Renal cortical epithelial cell (primary cell): ENCODE results near the gene THY1.

GRCh38 chr11:119298498-119299074 lies 18.3 kb downstream of the MCAM start:
- RRBS = no CpG with 5 or more reads among the region's 1 CpG

DNA sequence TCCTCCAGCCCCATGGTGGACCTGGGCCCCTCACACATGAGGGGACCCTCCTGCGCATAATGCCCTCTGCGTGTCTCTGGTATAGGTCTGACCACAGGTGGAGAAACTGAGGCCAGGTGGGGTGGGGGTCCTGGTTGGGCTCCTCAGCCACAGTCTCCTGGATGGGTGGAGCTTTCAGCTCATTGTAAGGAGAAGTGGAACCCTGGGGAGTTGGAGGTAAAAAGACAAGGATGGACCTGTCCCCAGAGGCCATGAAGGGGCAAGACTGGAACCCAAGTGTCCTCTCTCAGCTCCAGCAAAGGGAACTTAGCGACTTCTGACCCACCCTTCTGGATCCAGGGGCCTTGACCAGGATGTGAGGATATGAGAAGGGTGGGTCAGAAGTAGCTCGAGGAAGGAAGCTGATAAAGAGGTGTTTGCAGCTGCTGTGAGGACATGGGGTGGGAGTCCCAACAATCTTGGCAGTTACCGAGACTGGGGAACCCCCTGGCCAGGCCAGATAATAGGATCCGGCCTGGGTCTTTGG lies 2.6 kb upstream of the MCAM start:
- RRBS = no CpG with 5 or more reads among the region's 6 CpGs

GRCh38 chr11:119347961-119348613 lies 1.6 kb upstream of the MFRP start:
- RRBS = 59% methylated on average over 3 of the region's 16 CpGs

- RRBS = no CpG with 5 or more reads among the region's 9 CpGs
These were observed 9.7 kb downstream of the USP2 start for GRCh38 chr11:119371721-119372355.

DNA sequence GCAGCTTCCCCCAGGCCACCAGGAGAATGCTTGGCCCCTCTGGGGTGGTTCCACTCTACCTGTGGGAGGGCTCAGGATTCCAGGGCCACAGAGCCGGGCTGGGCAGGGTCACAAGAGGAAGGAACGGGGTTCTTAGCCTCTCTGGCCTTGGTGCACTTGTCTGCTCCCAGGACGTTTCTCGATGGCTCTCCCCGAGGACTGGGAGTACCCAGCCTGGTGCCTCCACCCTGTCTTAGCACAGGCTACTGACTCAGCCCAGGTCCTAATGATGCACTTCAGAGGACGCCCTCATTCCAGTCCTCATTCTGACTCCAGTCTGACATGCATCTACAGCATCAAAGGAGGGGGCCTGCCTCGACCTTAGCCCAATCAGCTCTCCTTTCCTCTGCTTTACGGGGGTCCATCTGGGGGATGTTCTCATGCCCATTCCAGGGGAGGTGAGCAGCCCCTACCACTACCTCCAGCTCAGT lies 1.1 kb downstream of the USP2 start:
- RRBS = no CpG with 5 or more reads among the region's 8 CpGs

GRCh38 chr11:119423110-119423649 lies at the start of gene THY1:
TSS of gene THY1 (minus strand) at chr11:119423172.
- RRBS = 37% methylated on average over 10 of the region's 26 CpGs

DNA sequence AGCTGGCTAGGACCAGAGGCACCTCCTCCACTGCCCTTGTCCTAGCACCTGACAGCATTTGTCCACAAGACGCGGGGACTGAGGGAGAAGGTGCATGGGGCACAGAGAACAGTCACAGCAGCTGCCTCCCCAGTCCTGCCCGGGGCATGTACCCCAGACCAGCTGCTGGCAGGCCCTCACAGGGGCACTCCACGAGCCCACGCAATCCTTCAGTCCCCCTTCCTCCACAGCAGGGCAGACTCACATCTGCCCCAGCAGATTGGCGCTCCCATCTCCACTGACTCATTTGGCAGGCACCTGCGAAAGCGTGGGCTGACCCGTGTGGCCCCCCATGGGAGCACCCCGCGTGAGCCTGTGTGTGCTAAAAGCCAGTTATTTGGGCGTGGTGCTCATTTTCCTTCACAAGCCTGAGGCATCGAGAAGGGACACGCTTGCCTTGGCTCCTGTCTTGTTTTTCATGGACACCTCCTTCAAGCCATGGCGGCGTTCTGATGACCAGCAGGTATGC lies 8.8 kb downstream of the NECTIN1 start:
- RRBS = no CpG with 5 or more reads among the region's 16 CpGs

DNA sequence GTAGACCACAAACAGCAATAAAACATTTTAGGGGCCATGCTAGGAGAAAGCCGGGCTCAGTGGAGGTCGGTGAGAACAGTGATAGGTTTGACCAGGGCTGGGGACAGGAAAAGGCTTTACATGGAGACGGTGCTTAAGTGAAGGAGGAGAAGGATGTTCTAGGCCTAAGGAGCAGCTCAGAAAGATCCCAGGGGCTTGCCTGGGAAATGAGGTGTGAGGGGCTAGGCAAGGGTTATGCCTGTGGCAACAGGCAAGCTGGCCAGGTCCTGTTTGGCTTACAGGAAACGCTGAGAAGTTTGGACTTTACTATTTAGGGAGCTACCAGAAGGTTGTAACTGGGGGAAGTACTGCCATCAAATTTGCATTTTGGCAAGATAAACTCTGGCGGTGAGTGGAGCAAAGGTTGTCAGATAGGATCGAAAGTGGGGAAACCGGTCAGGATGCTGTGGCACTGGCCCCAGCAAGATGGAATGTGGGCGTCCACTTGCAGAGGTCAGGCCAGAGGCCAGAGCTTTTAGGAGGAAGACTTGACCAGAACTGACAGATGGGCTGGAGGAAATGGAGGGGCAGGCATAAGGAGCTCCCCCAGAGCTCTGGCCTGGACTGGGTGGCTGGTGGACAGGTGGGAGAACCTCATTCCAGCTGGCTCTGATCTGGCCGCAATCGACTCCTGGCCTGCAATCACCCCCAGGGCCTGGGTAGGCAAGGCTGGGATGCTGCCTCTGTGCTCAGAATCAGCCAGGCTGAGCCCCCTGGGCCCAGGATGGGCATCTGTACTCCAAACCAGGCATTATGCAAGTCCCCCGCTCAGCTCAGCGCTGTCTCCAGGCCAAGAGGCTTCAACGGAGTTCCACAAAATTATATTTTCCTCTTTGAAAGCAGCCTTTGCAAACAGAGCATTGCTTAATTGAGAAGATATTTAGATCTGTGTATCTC lies 178.2 kb upstream of the NECTIN1 start:
- RRBS = no CpG with 5 or more reads among the region's 13 CpGs

DNA sequence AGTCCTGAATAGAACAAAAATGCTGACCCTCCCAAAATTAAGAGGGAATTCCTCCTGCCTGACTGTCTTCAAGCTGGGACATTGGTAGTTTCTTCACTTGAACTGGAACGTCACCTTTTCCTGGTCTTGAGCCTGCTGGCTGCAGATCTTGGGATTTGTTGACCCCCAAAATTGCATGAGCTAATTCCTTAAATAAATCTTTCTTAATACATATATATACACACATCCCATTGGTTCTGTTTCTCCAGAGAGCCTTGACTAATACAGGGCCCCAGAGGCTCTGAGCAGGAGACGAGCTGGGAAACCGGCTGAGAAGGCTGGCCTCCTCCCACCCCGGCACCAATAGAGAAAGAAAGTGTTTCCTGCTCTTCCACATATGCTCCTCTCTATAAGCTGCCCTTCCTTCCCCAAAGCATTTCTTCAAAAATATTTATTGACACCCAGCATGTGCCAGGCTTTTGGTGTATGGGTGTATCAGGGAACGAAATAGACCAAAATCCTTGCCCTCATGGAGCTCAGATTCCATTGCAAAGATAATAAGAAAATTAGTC lies 46.1 kb downstream of the TRIM29 start:
- RRBS = no CpG with 5 or more reads among the region's 5 CpGs

DNA sequence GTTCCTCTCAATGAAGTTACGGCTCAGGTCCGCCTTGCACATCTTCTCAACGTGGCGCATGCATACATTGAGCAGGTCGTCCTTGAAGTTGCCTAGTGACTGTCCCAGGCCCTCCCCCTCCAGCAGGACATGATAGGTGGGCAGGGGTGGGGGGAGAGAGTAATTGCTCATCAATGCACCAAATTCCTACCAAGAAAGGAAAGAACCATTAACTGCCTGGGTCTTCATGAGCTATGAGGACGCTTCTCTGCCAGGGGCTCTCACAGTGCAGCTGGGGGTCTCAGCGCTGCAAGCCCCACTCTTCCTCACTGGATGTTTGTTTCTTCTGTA lies 12.2 kb downstream of the TRIM29 start:
- RRBS = no CpG with 5 or more reads among the region's 7 CpGs

DNA sequence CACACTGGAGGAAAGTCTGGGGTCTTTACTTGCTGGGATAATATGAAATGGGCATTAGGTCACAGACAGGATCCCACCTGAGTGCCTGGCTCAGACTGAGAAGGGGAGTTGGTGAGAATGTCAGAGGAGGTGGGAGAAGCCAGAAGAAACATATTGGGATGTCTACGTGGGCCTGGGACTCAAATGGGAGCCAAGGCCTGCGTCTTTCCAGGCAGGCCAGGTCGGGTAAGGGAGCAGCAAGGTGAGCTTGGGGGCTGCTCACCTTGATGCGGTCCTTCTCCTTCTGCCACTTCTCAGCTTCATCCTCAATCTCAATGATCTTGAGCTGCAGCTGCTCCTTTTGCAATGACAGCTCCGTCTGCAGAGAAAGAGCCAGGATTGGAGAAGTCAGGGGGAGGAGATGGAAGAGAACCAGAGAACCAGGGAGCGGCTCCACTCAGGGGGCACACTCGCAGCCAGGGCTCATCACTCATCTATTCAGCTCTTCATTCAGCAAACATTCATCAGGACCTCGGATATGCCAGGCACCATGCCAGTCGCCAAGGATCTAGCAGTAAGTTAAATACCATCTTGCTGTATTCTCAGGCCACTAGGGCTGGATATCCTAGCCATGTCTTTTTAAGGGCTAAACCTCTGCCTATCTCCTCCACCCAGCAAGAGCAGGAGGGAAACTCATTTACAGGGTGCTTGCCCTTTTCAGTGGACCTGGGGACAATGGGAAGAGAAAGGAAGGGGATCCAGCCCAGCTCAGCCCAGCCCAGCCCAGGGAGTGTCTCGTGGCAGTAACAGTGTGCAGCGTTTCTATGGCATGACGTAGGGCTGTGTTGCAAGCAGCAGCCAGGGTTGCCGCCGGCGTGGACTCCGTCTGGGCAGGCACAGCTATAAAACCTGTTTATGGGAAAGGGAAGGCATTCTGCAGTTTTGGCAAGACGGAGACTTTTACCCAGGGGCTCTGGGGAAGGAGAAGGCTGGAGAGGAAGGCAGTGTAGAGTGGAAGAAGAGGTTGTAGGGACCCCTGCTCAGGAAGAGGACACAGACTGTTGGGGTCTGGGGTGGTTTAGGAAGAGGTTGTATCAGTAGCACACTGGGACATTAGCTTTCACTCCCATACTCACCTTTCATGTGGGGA lies 9.4 kb downstream of the TRIM29 start:
- RRBS = no CpG with 5 or more reads among the region's 17 CpGs

DNA sequence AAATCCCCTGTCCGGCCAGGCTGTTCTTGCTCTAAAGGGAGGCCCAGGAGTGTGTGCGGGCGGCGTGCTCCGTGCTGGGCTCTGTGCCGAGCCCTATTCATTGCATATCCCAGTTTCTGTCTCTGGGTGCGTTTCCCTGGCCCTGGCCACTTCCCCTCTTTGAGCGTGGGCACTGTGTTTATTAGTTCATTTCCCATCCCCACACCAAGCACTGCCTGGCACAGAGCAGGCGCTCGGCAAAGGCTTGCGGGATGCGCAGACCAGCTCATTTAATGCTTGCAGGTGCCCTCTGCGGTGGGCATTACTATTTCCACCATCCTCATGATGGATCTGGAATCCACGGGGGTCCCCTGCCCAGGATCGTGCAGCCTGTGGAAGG lies 31.6 kb upstream of the TRIM29 start:
- RRBS = under 1% methylated on average over 1 of the region's 15 CpGs

GRCh38 chr11:120212598-120213209 lies 1.9 kb downstream of the OAF start:
- RRBS = no CpG with 5 or more reads among the region's 9 CpGs

DNA sequence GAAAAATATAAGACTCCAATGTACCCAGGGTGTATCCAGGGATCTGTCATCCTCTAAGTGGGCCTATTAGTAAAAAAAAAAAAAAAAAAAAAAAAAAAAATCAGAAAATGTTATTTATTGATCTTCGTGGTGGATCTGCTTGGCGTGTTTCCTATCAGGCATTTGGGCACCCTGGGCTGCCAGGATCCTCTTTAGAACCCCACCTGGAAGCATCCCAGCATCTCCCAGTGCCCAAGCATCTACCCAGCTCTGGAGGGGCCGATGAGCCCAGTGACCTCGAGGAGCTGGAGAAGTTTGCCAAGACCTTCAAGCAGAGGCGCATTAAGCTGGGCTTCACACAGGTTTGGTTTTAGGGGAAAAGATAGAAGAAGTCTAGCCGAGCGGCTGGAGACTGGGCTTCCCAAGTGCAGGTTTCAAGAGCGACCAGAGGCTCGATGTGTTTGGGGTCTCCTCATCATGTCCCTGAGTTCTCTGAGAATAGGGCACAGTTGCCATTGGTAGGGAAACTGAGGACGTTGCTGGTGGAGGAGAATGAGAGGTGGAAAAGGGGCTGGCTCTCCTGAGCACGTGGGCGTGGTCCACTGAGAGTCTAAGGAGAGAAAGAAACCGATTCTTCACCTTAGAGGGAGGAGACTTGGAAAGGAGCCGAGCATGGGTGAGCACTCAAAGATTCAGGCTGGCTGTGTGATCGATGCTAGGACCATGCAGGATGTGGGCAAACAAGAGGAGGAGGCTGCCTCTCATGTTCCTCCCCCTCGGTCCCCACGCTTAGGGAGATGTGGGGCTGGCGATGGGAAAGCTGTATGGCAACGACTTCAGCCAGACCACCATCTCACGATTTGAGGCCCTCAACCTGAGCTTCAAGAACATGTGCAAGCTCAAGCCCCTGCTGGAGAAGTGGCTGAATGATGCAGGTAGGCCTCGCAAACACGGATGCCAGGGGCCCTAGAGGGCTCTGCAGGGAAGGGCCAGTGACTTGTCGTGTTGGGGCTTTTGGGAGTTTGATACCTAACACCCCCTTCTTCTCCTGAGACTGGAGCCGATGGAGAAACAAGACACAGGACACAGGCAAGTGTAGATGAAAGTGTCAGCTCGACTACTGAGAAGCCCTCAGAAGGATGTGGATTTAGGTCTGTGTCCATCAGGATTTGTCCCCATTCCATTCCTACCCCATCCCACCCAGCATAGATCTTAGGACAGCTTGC lies 19.8 kb upstream of the TLCD5 start:
- RRBS = no CpG with 5 or more reads among the region's 25 CpGs

DNA sequence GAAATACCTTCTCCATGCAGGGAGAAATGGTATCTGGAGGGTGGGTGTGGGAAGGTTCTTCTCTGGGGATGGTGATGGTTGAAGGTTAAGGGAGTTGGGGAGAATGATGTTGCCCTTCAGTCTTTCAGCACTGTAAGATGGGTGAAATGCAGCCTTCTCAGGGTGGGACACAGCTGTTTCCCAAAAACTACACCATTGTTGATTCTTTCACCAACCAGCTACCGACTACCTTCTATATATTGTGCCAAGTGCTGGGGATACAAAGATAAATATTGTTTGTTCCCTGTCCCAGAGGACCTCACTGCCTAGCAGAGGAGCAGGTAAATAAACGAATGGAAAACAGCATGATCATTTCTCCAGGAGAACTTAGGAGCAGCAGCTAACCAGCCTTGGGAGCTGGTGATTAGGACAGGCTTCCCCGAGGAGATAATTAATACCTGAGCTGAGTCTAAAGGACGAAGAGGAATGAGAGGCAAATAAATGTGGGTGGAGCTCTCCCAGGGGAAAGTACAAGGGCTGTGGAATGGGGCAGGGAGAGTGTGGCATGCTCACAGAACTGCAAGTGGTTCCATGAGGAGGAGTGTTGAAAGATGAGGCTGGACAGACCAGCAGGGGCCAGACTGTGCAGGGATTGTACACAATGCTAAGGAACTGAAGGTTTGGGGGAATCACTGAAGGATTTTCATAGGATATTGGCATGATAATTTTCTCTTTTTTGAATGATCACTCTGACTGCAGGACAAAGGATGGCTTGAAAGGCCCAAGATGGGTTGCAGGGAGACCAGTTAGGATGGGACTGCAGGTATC lies 14.3 kb upstream of the TLCD5 start:
- RRBS = no CpG with 5 or more reads among the region's 4 CpGs

- RRBS = no CpG with 5 or more reads among the region's 5 CpGs
These were observed 64.6 kb downstream of the ARHGEF12 start for GRCh38 chr11:120400706-120401245.

DNA sequence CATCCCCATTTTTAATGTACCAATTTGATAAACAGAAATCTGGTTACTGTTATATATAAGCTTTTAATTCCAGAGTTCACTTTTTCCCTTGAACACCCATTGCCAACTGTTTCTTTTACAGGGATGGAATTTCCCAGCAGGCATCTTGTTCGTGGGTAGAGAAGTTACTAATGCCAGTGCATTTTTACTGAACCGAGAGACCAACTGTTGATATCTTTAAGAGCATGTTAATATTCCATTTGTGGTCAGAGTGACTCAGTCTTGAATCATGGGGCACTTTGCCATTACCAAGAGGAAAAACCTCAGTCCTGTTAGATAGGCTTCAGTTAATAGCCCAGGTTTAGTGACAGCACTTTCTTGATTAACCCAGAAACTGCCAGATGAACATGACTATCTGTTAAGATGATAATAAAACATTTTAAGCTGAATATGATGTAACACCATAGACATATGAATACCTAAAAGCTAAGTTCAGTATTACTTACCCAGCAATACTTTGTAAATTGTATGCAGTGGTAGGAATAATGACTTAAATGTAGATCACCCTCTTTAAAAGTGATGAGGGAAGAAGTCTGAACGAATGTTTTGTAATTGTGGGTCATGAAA lies 79.4 kb upstream of the GRIK4 start:
- RRBS = no CpG with 5 or more reads among the region's 3 CpGs

DNA sequence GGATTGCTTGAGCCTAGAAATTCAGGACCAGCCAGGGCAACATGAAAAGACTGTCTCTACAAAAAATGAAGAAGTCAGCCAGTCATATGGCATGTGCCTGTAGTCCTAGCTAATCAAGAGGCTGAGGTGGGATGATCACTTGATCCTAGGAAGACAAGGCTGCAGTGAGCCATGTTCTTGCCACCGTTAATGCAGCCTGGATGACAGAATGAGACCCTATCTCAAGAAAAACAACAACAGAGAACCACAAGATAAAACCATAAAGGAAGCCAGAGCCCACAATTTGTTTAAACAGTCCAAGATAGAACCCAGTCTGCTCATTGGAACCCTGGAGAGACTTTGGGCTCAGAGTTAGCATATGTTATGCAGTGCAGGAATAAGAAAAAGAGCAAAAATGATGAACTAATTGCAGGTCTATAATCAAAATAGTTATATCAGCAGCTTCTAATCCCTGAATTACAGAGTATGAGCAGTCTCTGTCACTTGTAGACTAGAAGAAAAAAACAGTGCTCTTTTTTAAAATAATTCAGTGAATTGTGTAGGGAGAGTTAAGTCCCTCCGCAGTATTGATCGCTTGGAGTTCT lies 58.0 kb upstream of the GRIK4 start:
- RRBS = no CpG with 5 or more reads among the region's 3 CpGs

- RRBS = no CpG with 5 or more reads among the region's 24 CpGs
These were observed 35.3 kb downstream of the GRIK4 start for GRCh38 chr11:120546464-120547566.

GRCh38 chr11:120601680-120602088 lies 90.1 kb downstream of the GRIK4 start:
- RRBS = no CpG with 5 or more reads among the region's 3 CpGs